SK-MEL-5 (cell line): ENCODE data around the genes LAMA5, CABLES2 and RBBP8NL.

GRCh38 chr20:59145642-59146374 is 17.8 kb upstream of the ZNF831 start:
RAMPAGE:
- cytosol, long total RNA = no peak
- long total RNA = no peak
- nucleus, long total RNA = no peak

RAMPAGE:
- cytosol, long total RNA = no peak
- long total RNA = no peak
- nucleus, long total RNA = no peak
Observed at GRCh38 chr20:59160436-59160744, 3.2 kb upstream of the ZNF831 start.

DNA sequence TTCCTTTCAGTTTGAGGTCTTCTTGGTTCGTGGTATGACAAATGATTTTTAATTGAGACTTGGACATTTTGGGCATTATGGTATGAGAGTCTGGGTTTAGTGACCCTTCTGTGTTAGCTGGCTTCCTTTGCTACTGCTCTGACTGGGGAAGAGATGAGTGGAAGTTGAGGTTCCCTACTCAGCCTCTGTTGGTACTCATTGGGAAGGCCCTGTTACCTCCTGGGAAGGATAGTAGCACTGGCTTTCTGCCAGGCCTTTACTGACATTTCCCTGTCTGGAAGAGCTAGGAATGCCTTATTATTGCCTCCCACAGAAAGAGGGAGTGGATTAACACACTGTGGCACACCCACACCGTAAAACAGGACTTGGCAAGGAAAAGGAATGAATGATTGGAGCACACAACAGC is 12.1 kb downstream of the ZNF831 start:
RAMPAGE:
- cytosol, long total RNA = no peak
- long total RNA = no peak
- nucleus, long total RNA = no peak

RAMPAGE:
- cytosol, long total RNA = no peak
- long total RNA = no peak
- nucleus, long total RNA = no peak
Observed at GRCh38 chr20:61719499-61720426, 345.9 kb downstream of the TAF4 start.

RAMPAGE:
- cytosol, long total RNA = no peak
- long total RNA = no peak
- nucleus, long total RNA = no peak
Observed at GRCh38 chr20:62000283-62000904, 65.3 kb downstream of the TAF4 start.

RAMPAGE:
- cytosol, long total RNA = no peak
- long total RNA = no peak
- nucleus, long total RNA = no peak
Observed at GRCh38 chr20:62001659-62002727, 63.7 kb downstream of the TAF4 start.

RAMPAGE:
- cytosol, long total RNA = no peak
- long total RNA = no peak
- nucleus, long total RNA = no peak
Observed at GRCh38 chr20:62117474-62118322, 4.6 kb upstream of the LSM14B start.

DNA sequence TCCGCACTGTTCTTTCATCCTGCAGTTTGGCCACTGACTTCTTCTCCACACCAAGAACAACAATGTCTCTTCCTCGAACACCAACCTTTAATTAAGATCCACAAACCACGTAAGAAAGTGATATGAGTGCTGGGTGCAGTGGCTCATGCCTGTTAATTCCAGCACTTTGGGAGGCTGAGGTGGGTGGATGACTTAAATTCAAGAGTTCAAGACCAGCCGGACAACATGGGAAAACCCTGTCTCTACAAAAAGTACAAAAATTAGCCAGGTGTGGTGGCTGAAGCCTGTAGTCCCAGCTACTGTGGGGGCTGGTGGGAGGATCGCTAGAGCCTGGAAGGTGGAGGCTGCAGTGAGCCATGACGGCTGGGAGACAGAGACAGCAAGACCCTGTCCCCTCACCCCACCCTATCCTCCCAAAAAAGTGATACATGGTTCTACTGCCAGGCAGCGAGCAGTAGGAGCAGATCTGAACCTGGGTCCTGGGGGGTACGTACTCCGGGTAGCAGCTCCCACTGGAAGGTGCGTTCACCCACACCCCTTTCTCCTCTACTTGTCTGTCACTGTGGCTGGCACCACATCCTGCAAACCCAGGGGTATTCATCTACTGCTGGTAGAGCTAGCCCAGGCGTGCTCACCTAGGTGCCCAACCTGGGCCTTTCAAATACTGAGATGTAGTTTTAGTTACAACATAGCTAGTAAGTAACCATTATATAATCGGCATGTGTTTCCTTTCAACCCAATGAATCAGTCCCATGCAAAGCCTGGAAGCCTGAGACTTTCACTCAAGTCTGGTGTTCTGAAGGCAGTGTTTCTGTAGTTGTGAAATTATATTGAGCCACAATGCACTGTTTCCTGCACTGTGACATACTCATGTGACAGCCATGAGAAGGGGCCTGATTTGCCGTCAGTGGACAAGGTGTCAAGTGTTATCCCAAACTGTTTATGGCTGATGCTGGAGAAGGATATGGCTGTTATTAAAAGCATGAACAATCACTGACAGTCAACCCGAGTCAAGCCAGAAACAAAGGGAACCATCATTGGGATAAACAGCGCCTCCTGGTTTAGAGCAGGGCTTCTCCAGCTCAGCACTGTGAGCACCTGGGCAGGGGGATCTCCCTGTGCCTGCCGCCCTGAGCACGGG is 2.0 kb downstream of the PSMA7 start:
RAMPAGE:
- cytosol, long total RNA = no peak
- long total RNA = no peak
- nucleus, long total RNA = no peak

GRCh38 chr20:62178338-62179469 is 4.1 kb upstream of the MTG2 start:
RAMPAGE:
- cytosol, long total RNA = no peak
- long total RNA = no peak
- nucleus, long total RNA = no peak

GRCh38 chr20:62239246-62240056 is 1.1 kb downstream of the OSBPL2 start:
RAMPAGE:
- cytosol, long total RNA = no peak
- long total RNA = no peak
- nucleus, long total RNA = no peak

RAMPAGE:
- cytosol, long total RNA = no peak
- long total RNA = no peak
- nucleus, long total RNA = no peak
Observed at GRCh38 chr20:62274430-62275110, 28.2 kb upstream of the ADRM1 start.

DNA sequence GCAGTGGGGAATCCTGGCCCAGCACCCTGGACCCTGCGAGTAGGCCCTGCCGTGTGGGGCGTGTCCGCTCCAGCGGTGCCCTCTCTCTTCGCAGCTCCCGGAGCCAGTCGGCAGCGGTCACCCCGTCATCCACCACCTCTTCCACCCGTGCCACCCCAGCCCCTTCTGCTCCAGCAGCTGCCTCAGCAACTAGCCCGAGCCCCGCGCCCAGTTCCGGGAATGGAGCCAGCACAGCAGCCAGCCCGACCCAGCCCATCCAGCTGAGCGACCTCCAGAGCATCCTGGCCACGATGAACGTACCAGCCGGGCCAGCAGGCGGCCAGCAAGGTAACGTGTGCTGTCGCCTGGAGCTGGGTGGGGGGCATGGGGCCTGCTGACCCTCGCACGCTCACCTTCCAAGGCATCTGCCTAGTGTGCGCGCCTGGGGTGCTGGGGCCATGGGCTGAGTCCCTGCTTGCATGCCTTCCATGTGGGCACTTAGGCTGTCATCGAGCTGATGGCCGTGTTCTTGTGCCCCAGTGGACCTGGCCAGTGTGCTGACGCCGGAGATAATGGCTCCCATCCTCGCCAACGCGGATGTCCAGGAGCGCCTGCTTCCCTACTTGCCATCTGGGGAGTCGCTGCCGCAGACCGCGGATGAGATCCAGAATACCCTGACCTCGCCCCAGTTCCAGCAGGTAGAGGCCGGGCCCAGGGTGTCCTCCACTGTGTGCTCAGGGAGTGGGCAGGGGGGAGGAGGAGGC is 4.9 kb downstream of the ADRM1 start:
RAMPAGE:
- cytosol, long total RNA = no peak
- long total RNA = no peak
- nucleus, long total RNA = no peak

DNA sequence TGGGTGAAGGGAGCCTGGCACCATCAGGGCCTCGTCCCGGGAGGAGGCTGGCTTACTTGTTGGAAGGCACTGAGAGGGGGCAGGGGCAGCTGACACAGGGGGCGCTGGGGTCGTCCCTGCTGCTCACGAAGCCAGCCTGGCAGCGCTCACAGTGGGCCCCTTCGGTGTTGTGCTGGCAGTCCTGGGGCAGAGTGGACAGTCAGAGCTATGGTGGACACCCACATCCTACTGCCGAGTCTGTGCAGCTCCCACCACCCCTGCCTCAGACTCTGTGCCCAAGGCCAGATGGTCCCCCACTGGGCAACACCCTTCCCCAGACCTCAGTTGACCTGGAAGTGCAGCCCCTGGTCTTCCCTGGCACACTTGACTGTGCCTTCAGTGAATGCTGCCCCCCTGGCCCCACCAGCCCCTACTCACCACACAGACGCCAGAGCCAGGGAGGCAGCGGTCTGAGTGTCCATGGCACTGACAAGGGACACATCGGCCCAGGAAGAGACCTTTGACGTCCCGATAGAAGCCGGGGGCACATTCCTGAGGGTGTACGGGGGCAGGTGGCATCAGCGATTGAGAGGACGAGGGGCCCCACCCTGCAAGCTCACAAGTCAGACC is 21.3 kb downstream of the ADRM1 start:
RAMPAGE:
- cytosol, long total RNA = no peak
- long total RNA = no peak
- nucleus, long total RNA = no peak

GRCh38 chr20:62350832-62351141 is 16.3 kb downstream of the LAMA5 start:
RAMPAGE:
- cytosol, long total RNA = no peak
- long total RNA = no peak
- nucleus, long total RNA = no peak

DNA sequence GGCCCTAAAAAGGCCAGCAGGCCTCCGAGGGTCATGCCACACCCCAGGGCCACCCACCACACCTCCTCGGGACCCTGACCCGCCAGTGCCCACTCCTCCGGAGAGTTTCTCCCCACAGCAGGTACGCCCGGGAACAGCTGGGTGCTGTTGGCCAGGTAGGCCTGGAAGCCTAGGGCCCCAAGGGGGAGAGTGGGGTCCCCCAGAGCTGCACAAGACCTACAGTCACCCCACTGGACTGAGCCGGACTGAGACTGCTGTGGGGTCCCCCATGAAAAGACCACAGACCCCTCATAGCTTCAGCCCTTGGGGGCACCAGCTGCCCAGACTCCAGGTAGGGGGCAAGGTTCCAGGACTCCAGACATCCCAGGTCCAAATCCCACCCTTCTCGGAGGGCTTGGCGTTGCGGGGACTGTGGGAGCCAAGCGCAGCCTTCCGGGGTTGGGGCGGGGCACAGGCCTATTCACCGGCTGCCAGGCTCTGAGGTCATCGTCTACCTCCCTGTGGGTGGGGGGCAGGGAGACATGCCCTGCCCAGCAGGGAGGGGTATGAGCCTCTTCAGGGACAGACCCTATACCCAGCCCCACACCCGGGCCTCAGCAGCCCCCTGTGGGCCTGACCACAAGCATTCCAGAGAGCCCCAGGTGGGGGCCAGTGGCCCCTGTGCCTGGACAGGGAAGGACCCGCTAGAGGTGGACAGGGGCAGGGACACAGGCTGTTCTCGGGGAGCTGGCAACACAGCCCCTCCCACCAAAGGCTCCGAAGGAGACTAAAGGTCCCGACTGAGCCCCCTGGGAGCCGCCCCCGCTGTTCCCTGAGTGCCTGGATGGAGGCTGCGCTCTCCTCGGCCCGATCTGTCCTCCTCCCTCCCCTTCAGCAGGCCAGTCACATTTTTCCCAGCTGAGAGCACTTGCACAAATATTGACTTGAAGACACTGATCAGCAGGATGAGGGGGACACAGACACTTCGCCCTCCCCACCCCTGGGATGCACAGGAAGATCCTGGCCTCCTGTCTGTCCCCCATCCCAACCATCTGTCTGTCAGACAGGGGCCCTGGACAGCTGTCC is 11.6 kb downstream of the LAMA5 start:
RAMPAGE:
- cytosol, long total RNA = no peak
- long total RNA = no peak
- nucleus, long total RNA = no peak

GRCh38 chr20:62366897-62367690 is at the start of gene LAMA5:
Gene LAMA5, minus strand, starts transcription at chr20:62367312.
RAMPAGE:
- cytosol, long total RNA = no peak
- long total RNA = no peak
- nucleus, long total RNA = no peak

DNA sequence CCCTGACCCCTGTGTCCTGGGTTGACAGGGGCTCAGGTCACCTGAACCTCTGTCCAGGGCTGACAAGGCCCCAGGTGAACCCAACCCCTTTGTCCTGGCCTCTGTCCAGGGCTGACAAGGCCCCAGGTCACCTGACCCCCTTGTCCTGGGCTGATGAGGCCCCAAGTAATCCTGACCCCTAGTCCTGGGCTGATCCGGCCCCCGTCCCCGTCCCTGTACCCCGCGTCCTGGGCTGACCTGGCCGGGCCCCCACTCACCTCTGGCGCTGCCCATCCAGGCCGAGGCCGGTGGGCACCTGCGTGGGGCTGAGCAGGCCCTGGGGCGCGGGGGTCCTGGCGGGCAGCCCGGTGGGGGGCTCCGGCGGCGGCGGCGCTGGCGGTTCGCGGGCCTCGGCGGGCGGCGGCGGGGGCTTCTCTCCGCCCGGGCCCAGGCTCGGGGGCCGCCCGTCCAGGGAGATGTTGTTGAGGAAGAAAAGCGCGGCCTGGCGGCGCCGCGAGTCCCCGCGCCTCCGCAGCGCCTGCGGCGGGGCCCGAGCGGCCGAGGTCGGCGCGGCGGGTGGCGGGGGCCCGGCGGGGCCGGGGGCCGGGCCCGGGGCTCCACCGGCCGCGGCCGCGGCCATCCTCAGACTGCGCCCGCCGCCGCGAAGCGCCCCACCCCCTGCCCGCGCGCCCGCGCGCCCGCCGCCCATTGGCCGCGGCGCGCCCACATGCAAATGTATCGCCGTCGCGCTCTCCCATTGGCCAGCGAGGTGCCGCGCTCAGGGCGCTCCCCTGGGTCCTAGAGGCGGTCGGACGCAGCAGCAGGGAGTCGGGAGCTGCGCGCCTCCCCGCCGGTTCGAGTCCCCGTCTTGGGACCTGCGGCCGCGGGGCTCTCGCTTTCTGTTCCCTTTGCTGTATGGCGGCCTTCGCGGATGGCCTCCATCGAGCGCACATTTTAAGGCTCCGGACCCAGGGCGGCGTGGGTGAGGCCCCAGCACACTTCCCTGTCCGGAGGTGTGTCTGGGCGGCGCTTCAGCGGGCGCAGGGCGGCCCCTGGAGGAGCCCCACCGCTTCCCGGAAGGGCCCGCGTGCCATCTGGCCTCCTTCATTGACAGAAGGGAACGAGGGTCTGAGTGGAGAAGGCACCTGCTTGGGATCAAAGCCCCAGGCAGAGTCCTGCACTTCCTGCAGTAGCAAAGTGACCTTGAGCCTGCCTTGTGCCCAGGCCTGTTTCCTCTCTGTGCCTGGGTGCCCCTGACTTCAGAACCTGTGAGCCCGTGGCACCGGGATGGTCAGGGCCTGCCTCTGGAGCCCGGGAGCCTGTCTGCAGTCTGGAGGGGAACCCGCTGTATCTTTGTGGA is at the start of gene CABLES2:
TSS of gene CABLES2 (minus strand) at position 628 of the 1,339 bp plus-strand sequence.
RAMPAGE:
- cytosol, long total RNA = no peak
- long total RNA = no peak
- nucleus, long total RNA = no peak

GRCh38 chr20:62427376-62428029 is at the start of gene RBBP8NL:
Gene RBBP8NL, minus strand, starts transcription at chr20:62427539.
RAMPAGE:
- cytosol, long total RNA = no peak
- long total RNA = no peak
- nucleus, long total RNA = no peak

DNA sequence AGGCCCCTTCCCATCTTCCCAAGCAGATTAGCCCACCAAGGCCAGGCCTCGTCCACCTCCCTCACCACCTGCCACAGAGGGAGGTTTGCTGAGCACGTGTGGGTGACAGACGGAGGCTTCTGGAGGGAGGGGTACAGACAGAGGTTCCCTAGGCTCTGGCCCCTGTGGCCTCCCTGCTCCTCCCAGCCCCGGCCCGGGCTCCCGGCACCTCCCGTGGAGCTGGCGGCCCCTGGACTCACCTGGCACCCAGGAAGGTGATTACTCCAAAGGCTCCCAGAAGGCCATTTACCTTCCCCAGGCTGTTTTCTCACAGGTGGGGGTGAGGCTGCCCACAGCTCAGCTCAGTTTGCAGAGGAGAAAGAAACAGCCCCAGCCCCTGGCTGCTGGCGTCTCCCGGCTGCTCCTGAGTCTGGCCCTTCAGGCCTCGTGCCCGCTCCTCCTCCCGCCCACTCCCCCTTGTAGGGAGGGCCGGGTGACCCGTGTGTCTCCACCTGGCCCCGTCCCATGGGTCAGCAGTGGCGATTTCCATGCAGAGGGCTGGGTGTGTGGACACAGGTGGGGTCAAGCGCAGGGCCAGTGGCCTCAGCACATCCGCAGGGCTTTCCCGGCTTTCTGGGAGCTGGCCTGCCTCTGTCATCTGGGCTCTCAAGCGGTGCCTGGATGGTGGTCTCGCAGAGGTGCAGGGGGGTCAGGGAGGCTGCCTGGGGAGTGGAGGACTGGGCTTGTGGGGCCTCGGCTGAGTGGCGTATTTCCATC is 20.0 kb upstream of the GATA5 start:
RAMPAGE:
- cytosol, long total RNA = no peak
- long total RNA = no peak
- nucleus, long total RNA = no peak

RAMPAGE:
- cytosol, long total RNA = no peak
- long total RNA = no peak
- nucleus, long total RNA = no peak
Observed at GRCh38 chr20:62512071-62512845, 36.5 kb upstream of the GATA5 start.